A375 (cell line): ENCODE data around the gene XPC.

DNA sequence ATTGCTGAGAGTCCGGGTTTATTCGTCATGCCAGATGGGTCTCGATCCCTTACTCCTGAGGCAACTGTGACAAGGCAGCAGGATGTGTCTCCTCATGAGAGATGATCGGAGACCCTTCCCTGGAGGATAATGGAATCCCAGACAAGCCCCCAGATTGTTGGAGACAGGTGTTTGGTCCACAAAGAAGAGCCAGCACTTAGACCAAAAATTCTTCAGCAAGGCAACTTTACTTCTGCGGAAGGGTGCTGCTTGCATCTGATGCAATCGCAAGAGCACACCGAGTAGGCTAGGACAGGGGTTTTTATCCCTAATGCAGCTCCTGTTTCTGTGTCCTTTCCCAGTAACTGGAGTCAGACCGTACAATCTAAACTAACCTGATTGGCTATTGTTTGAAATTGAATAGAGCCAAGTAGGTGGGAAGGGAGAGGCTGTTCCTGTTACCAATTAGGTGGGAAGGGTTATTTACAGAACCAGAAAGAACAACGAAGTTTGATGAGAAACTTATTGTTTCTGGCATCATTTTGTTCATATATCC, 77.7 kb downstream of the CHCHD4 start:
- RAMPAGE, long total RNA, result no peak

DNA sequence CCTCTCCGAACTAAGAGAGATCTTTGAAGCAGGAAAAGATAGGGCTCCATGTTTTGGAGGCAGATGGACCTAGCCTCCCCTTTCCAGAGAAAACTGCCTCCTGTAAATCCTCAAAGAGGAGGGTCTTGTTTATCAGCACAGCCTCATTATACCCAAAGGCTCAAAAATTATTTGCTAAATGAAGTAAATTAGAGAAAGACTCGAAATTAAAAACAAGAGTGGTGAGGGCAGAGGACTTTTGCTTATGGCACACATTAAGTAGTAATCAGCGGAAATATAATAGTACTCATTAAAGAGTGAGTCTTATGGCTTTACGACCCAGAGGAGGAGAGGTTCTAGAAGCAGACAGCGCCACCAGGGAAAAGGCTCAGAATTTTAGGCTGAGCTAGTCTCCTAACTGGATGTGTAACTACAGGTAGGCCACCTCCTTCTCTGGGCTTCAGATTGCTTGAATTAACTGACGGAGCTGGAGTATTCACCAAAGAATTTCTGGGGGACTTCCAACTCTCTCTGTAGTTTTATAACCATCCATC, 1.5 kb downstream of the CHCHD4 start:
- RAMPAGE, long total RNA, result no peak

DNA sequence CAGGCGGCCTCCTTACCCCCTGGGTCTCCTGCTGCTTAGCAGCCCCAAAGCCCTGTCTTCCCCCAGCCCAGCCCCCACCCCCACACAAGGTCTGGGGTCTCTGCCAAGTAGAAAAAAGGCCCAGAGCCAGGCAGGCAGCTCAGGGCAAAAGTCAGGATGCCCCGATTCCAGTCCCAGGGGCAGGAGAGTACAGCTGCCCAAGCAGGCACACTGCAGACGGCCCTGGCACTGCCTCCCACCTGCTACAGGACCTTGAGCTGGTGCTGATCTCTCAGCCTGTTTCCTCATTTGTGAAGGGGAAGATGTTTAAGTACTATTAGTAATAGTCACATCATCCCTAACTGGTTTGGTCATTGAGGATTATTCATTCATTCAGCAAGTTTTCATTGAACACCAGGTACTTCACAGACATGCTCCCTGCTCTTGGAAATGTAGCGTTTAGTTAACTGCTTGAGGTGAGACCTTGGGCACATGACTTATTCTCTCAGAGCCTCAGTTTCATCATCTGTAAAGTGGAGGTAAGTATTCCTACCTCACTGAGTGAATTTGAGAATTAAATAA, 12.7 kb downstream of the TMEM43 start:
- RAMPAGE, long total RNA, result no peak

DNA sequence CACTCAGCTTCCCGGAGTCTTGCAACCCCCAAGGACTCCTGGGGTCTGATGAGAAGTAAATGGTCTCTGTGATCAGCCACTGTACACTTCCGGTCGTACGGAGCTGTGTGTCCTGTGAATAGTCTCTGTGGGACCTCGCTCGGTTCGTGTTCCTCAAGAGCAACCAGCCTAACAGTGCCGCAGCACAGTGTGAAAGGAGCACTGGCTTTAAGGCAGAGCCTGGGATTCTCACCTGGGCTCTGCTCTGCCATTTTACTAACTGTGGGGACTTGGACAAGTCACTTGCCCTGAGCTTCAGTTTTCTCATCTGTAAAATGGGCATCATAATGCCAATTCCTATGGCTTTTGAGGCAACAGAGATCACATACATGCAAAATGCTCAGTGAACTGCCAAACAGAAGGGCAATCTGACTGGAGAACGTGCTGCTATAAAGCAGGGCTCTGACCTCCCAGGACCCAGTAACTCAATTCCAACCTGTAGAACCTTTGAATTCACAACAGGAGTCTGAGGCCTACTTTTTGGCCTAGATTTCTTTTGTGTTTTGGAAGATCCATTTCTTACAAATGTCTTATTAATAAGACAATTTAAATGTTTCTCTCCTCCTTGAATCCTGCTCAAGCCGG, 26.7 kb downstream of the XPC start:
- RAMPAGE, long total RNA, result no peak

DNA sequence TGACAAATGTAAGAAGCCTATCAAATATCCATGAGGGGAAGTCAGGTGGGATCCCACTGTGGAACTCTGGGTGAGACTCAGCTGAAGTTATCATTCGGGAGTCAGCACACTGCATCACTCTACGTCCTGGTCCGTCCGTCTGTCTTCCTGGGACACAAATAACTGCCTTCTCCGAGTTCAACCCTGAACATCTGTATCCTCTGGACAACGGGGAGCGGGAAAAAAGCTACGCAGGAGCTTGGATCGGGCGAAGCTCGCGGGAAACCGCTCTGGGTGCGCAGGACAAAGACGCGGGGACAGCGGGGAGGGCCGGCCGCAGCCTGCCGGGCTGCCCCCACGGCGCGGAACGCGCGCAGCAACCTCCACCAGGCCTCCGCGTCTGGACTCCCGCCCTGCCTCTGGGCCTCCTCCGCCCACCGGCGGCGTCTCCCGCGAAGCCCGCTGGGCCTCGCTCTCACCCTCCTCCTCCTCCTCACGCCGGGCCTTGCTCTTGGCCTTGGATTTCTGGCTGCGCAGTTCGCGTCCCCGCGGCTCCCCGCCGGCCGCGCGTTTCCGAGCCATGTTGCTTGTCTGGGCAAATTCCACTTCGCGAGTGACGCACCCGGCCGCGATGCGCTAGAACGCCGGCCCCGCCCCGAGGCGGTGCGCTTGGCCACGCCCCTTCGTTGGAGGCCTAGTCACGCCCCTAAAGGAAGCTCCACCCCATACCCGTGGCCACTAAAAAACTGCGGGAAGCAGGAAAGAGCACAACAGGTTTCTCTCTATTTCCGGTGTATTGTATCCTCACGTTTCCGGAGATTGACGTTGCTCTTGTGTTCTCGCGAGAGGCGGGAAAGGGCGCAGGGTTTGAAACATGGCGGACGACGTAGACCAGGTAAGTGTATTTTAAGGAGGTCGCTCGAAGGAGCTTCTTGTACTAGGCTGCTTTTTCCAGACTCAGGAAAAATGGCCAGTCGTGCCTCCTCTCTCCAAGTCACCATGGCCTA, at the start of gene XPC:
XPC (minus strand) TSS at position 594 of the 986 bp plus-strand sequence.
- RAMPAGE, long total RNA, result start-site peak on the minus strand centred at position 582 of the sequence, 28 bp wide, 42 and 93 reads in 2 replicates; start-site peak on the plus strand centred at position 838 of the sequence, 26 bp wide, 888 and 403 reads in 2 replicates

- RAMPAGE, long total RNA, result no peak
These were observed 540 bp downstream of the LSM3 start for GRCh38 chr3:14178994-14179720.

DNA sequence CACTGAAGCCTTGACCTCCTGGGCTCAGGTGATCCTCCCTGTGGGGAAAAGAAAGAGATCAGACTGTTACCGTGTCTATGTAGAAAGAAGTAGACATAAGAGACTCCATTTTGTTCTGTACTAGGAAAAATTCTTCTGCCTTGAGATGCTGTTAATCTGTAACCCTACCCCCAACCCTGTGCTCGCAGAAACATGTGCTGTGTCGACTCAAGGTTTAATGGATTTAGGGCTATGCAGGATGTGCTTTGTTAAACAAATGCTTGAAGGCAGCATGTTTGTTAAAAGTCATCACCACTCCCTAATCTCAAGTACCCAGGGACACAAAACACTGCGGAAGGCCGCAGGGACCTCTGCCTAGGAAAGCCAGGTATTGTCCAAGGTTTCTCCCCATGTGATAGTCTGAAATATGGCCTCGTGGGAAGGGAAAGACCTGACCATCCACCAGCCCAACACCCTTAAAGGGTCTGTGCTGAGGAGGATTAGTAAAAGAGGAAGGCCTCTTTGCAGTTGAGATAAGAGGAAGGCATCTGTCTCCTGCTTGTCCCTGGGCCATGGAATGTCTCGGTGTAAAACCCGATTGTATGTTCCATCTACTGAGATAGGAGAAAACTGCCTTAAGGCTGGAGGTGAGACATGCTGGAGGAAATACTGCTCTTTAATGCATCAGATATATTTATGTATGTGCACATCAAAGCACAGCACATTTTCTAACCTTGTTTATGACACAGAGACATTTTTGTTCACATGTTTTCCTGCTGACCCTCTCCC, 94.4 kb downstream of the LSM3 start:
- RAMPAGE, long total RNA, result no peak

DNA sequence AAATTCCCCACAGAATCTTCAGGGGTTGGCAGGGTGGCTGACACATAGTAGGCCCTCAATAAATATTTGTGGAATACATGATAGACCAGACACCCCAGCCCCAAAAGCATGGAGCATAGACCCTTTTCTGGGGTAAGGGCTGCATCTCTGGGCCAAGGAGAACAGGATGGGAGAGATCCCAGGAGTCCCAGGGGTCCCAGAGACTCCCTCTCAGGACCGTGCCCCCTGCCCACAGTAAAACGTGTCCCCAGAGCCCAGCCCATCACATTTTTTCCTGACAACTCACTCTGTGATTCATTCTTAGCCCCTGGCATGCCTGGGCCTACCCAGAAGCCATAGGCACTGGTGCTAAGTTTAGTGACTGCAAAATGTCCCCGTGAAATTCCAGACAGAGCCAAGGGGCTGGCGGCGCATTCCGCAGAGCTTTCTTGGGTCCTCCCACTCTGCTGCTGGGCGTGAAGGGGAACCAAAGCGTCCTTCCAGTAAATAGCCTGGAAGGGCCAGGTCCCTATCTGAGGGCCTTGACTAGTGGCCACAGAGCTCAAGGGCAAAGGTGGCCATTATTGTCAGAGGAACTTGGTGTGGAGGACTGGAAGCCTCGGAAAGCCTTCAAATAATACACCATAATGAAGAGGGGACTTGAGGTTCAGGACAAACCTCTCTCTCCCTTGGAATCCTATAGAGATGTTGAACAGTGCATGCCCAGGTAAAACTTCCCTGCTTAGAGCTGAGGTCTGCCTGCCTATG, 77.8 kb upstream of the SLC6A6 start:
- RAMPAGE, long total RNA, result no peak

GRCh38 chr3:14391055-14391783, 11.2 kb upstream of the SLC6A6 start:
- RAMPAGE, long total RNA, result no peak

GRCh38 chr3:14402110-14402519, 291 bp upstream of the SLC6A6 start:
- RAMPAGE, long total RNA, result no peak

GRCh38 chr3:14424634-14425130, 22.3 kb downstream of the SLC6A6 start:
- RAMPAGE, long total RNA, result no peak

- RAMPAGE, long total RNA, result no peak
These were observed 29.8 kb downstream of the SLC6A6 start for GRCh38 chr3:14431908-14432993.

DNA sequence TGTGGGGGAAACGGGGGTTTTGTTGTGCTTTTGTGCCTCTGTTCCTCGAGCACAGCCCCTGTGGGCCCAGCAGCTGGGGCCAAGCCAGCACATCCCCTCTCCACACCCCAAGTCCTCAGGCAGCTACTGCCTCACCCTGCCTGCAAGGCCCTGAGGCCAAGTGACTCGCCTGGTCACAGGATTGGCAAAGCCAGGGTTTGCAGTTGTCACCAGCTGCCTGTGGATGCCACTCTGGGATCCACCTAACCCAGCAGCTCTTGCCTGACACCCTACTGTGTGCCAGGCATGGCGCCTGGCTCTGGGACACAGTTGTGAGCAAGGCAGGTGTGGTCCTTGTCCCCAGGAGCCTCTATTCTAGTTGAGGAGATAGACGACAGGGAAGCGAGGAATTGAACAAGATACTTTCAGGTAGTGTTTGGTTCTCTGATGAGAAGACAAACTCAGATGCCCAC, 39.2 kb downstream of the SLC6A6 start:
- RAMPAGE, long total RNA, result no peak

DNA sequence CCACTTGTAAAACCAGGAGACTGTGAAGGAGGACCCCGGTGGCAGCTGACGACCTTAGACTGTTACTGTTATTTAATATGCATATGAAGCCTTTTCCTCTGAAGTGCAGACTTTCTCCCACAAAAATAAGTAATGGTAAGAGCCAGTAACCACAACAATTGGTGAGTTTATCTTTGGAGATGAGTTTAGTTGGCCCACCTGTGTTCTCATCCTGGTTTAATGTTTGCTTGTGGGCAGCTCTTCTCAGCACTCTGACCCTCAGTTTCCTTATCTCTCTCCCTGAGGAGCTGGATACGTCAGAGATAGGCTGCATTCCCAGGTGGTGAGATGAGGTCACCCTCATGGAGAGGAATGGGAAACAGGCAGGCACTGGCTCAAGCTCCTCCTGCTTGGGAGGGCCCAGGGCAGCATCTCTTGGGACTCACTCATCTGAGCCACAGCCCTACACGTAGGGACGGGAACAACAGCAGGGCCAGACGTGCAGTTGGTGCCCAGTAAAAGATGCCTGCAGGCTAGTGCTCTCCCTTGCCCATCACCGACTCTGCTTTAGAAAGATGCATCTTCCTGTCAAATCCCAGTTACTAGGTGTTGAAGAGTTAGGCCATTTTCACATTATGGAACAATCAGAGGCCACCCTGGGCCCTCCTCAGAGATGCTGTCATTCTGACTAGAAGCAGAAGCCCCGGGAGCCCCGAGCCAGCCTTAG, 59.9 kb downstream of the GRIP2 start:
- RAMPAGE, long total RNA, result no peak

DNA sequence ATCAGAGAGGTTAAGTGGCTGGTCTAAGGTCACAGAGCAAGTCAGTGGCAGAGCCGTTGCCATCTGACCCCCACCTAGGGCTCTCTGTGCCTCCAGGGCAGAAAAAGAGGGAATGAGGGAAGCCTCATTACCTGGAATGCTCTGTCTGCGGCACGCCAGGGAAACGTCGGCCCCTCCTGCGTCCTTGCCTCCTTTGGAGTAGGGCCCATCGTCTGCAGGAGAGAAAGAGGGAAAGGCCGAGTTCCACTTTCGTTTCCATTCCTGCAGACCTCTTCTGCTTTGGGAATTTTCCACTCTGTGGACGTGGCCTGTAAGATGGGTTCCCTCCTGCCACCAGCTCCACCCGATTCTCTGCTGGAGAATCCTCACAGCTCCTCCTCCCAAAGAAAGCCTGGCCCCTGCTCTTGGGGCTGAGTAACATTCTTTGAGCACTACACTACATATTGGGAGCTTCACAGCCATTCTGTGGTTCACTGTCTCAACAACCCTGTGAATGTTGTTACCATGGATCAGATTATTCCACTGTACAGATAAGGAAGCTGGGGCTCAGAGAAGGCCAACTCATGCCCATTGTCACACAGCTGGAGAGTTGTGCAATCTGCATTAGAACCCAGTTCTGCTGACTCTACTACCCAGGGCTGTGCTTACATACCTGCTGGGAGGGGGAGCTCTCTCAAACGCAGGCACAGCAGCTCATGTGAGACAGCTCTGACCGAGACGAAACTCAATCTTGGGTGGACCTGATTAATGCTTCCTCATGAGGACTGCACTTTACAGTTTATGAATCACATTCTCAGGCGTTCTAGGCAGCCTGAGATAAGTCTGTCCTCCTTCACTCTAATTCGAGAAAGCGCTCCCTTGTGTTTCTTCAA, 14.2 kb downstream of the GRIP2 start:
- RAMPAGE, long total RNA, result no peak

DNA sequence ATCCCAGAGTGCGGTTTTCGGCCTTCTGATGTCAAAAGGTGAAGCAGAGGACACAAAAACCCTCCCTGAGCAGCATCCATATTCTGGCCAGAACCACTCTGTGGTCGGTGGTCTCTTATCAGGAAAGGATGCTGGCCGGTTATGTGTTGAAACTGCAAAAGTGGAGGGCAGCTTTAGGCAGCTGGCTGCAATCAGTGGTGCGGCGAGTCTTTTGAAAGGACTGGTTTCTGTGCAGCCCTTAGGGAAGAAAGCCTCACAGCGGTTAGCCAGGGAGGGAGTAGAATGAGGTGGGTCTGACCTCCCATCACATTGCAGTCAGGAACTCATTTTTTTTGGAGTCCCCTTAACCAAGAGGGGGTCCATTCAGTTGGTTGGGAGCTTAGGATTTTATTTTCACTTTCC, 34.6 kb upstream of the CCDC174 start:
- RAMPAGE, long total RNA, result no peak

GRCh38 chr3:14810053-14811128, 8.4 kb upstream of the FGD5 start:
- RAMPAGE, long total RNA, result no peak

DNA sequence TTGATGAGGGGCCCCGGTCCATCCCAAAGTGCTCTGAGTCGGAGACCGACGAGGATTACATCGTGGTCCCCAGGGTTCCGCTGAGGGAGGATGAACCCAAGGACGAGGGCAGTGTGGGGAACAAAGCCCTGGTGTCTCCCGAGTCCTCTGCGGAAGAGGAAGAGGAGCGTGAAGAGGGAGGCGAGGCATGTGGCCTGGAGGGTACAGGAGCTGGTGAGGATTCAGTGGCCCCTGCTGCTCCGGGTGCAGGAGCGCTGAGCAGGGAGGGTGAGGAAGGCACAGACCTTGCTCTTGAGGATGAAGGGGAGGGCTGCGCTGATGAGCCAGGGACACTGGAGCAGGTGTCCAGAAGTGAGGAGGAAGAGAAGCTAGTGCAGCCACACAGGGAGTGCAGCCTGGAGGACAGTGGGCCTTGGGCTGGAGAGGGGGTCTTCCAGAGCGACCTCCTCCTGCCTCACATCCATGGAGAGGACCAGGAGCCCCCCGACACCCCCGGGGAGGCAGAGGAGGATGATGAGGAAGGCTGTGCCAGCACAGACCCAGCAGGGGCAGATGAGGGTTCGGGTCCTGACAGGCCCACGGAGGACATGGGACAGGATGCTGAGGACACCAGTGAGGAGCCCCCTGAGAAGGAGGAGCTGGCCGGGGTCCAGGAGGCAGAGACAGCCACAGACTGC, 584 bp downstream of the FGD5 start:
- RAMPAGE, long total RNA, result no peak

- RAMPAGE, long total RNA, result no peak
These were observed 1.8 kb downstream of the MRPS25 start for GRCh38 chr3:15063169-15063762.

DNA sequence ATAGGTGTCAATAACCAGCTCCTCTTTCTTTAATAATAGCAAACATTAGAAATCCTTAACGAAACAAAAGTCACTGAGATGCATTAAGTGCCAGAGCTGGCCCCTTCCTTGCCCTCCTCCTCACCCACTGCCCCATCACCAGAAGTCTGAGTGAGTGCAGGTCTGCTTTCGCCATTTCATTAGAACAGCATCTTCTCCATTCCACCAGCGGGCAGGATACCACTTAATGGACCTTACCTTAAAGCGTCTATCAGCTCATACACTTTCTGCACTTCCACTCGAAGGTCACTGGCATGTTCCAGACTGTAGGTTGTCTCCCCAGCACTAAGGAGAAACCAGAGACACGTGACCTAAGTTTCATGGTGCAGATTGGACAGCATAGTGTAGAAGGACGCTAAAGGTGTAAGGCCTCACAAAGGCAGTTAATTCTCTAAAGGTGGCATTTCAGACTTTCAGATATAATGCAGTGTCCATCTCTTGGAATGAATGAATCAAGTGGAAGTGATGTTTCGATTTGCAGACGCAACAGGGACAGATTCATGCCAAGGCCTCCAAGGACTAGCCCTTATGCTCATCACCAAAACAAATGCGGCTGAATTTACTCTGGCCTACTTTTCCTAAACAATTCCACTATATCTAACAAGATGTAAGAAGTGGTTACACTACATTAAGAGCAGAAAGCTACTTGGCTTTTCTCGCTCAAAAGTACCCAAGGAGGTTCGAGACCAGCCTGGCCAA, 12.9 kb upstream of the MRPS25 start:
- RAMPAGE, long total RNA, result no peak